SJSA1 (cell line): ENCODE measurements around a stretch of chr9.

DNA sequence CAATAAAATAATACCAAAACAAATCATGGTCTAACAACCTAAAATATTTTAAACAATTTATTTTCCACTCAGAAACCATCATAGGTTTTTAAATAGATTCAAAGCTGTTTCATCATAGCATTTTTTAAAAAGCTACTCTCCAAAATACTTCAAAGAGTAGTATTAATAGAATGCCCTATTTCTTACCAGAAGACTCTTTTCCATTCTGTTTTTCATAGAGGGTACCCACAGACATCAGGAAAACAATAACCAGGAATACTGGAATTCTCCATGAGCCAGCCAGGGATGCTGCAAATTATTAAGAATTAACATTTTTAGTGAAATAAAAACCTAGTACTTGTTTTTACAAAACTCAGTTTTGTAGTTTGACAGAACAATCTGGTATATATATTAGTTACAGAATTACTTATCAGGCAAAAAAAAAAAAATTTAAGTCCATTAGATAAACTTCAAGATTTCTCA lies 13.4 kb downstream of the TMEM245 start:
- RAMPAGE, long total RNA = no peak

GRCh38 chr9:109253937-109254861 lies 66.7 kb downstream of the EPB41L4B start:
- RAMPAGE, long total RNA = no peak

DNA sequence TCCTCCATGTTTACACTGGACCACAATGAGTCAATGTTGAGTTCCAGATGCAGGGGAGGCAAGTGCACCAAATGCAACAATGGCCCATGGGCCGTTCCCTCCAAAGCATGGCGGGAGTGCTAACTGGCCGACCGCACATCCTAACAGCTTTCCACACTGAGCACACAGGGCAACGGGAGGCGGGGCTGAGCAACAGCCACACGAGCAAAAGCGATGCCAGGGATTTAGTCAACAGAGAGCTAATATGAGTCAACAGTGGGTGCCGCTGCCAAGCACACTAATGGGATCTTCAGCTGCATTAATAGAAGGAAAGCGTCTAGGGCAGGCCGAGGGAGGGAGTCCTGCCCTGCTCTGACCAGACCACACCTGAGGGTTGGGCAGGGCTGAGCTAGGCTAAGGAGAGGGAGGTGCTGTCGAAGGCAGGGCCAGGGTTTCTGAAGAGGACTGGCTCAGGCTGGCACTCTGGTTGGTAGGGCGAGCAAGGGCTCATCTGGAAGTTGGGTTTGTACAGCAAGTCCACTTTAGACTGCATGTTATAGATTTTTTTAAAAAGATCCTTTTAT lies 4.6 kb downstream of the EPB41L4B start:
- RAMPAGE, long total RNA = no peak

DNA sequence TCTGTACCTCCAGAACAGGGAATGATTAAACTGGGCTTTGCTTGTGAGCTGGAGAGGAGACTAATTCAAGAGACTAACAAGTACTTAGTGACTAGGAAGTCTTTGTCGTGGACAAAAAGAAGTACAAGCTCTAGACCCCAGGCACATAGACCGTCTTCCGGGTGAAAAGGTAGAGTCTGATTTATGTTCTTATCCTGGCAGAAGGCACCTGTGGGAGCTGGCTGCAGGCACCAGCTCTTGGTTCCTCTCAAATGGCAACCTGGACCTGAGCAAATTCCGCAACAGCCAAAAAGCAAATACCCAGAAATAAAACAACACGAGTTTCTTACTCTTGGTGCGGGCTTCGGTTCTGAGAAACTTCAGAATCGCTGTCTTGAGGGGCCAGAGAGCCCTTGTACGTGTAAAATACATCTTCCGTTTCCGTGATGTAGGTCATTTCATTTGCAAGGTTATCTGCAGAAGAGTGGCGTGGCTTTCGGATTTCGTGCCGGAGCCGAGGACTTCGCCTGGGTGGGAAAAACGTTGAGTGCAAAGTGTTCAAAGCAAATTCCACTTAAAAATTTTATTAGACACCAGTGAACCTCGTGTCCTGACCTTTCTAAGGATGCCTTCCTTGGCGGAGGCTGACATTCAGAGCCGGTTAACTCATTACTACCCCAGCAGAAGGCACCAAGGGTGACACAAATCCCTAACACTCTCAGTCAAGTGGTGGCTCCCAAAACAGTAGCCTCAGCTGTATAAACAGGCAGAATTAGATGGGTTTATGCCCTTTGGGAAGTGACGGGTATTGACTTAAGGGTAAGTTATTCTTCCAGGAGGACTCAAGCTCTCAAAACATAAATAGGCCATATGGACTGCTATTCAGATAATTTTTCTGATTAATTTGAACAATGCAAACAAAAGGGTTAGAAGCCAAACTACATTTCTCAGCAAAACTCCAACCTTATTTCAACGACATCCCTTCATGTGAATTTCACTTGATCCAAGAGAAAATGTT lies 77.7 kb downstream of the PTPN3 start:
- RAMPAGE, long total RNA = no peak

- RAMPAGE, long total RNA = no peak
Observed at GRCh38 chr9:109475405-109475956, 22.6 kb downstream of the PTPN3 start.

- RAMPAGE, long total RNA = no peak
Observed at GRCh38 chr9:109479194-109479447, 19.0 kb downstream of the PTPN3 start.

DNA sequence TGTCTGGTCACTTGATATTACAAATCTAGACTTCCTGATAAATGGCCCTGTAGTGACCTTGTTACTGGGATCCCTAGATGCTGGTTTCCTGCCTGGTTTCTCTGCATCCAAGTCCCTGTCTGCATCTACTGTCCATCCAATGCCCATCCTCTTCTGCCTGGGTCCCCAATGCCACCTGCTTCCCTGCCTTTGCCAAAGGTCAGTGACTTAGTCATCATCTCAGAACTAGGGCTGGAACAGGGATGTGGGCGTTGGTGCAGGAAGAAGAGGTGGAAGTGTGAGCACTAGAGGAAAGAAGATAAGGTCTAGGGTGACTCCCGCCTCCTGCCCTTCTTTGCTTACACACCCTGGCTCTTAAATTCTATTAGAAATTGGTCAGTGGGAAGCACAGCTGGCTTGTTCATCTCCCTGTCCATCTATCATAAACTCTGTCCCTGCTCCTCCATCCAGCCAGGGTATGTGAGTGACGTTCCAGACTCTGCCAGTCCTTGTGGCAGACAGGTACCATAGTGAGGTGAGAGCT lies 9.3 kb downstream of the PTPN3 start:
- RAMPAGE, long total RNA = no peak

GRCh38 chr9:109665451-109666052 lies 114.4 kb upstream of the PALM2AKAP2 start:
- RAMPAGE, long total RNA = no peak

DNA sequence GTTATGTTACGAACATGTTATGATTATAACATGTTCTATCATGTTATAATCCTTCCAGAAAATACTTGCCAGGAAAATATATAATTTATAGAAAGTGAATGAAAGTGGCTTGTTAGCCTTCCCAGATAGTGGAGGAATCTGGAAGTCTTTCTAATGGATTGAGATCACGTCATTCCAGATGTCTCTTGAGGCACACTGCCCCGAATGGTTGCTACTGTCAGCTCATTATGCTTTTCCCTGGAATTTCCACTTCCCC lies 81.4 kb downstream of the PALM2AKAP2 start:
- RAMPAGE, long total RNA = no peak

DNA sequence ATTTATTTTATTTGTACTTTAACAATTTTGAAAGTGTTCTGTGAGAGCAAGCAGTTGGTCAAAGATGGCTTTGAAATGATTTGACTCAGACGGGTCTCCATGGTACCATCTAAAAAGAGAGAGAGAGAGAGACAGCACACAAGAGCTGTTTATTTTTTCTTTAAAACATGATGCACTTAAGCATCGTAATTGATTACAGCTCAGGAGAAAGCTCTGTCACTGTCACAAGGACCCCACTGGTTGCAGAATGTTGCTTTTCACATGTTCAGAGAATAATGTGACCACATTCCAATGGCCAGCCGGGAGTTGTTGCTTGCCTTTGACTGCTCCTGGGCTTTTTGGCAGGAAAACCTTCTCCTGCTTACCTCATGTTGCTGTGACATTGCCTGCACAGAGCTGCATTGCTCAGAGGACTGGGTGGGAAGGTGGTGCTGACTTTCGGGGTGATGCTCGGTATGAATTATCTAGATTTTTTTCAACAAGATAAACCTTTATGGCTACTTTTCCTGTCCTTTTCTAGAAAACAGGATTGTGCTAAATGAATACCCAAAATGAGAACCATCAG lies 88.2 kb downstream of the PALM2AKAP2 start:
- RAMPAGE, long total RNA = no peak

GRCh38 chr9:109910987-109911500 lies 131.0 kb downstream of the PALM2AKAP2 start:
- RAMPAGE, long total RNA = no peak

GRCh38 chr9:110050147-110050513 lies 157.8 kb downstream of the C9orf152 start:
- RAMPAGE, long total RNA = no peak

GRCh38 chr9:110066896-110067269 lies 141.1 kb downstream of the C9orf152 start:
- RAMPAGE, long total RNA = no peak

GRCh38 chr9:110206770-110207965 lies 791 bp downstream of the C9orf152 start:
- RAMPAGE, long total RNA = no peak

- RAMPAGE, long total RNA = no peak
Observed at GRCh38 chr9:110441824-110442562, 104.3 kb upstream of the TXNDC8 start.

- RAMPAGE, long total RNA = no peak
Observed at GRCh38 chr9:111004178-111005054, 33.9 kb downstream of the LPAR1 start.

DNA sequence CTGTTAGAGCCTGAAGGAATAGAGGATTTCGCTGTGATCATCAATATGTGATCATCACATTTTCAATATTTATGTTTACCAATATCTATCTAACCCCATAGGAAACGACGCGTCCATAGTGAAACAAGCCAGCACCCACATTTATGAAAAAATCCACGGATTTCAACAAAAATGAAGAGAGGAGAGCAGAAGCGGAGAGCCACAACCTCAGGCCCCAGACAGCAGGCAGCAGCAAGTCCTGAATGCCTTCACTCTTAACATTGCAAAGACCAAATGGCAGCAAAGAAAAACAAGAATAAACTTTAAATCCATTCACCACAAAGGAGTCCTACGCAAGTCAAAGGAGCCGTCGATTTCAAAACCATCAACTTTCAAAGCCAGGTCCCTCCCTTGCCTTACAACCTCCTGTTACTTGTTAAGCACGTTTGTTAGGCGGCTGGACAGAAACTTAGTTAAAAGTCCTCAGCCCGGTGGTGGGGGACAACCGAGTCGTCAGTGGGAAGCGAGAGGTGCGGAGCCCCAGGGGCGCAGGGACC lies 1.0 kb downstream of the LPAR1 start:
- RAMPAGE, long total RNA = no peak

- RAMPAGE, long total RNA = no peak
Observed at GRCh38 chr9:111108944-111109334, 70.7 kb upstream of the LPAR1 start.

GRCh38 chr9:111578688-111579142 lies 20.7 kb downstream of the PTGR1 start:
- RAMPAGE, long total RNA = no peak

DNA sequence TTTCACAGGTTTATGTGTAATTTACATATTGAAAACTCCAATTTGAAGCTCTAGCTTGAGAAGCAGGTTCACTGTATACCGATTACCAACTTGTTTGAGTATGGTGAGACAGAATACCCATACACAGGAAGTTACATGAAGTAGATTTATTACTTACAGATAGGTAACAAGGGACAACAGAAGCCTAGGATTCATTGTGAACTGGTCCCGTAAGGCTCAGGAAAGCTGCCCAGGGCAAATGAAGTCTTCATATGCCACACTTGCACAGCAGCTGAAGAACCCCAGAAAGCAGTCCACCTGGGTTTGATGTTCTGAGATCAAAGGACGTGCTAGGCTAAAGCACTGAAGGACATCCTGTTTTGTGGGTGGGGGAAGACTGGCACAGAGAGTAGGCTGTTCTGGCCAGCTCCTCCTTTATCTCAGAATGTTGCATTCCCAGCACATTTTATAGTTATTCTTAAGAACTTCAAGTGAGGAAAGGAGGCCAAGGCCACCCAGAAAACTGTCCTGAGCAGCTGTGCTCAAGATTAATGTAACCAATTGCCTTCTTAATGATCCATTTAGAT lies 11.0 kb downstream of the SHOC1 start:
- RAMPAGE, long total RNA = no peak